PFSK-1 (cell line): ENCODE measurements around a stretch of chr5.

DNA sequence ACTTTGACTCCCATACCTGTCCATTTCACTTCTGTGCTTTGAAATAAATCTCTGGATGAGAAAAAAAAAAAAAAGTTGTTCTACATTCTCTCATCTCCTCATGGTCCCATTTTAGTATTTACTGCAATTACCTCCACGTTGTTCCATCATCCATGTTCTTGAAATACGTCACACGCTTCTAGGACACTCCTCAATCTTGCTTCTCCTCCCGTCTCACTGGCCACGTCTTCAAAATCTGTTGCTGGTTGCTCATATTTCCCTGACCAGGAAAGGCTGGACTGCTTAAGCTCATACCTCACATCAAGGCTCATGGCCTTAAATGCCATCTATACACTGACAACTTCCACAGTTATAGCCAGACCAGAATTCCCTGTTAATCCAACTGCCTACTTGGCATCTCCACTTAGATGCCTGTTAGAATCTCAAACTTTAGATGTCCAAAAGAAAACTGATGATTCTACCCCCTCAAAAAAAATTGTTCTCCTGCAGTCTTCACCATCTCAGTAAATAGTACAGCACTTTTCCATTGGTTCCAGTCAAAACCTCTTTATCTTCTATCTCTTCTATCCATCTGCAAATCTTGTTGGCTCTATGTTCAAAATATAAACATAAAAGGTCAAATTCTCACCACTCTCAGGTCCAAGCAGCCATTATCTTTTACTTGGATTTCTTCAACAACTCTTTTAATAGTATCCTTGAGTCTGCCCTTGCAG, 132.1 kb downstream of the EPB41L4A start:
- RRBS, result no CpG with 5 or more reads among the region's 5 CpGs

- RRBS, result no CpG with 5 or more reads among the region's 2 CpGs
Measured at GRCh38 chr5:112521308-112521639, 102.2 kb upstream of the EPB41L4A start.

GRCh38 chr5:113023861-113024423, 47.3 kb downstream of the DCP2 start:
- RRBS, result no CpG with 5 or more reads among the region's 6 CpGs

DNA sequence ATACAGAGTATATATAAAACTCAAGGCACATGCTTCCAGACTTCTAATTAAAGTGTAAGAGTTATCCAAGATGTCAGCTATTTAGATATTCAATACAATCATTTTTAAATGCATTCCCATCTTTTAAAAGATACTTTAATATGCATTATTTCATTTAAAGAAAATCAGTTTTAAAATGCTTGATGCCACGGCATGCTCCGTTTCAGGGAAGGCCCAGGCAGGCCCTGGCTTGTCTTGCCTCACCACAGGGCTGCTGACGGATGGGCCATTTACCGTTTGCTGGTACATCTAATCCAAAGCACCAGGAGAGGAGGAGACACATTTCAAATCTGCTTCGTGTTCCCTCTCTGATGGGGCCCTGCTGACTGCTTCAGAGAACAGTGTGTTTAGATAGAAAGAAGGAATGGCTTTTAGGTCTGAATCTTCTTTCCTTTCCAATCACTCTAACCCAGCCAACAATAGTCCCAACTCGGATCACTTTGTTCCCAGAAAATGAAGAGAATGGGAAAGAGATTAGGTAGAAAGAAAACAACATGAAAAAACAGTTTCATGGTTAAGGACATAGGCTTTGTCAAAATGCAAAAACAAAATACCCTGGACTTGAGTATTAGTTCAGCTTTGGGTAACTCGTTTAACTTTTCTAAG, 185.2 kb downstream of the DCP2 start:
- RRBS, result no CpG with 5 or more reads among the region's 7 CpGs

DNA sequence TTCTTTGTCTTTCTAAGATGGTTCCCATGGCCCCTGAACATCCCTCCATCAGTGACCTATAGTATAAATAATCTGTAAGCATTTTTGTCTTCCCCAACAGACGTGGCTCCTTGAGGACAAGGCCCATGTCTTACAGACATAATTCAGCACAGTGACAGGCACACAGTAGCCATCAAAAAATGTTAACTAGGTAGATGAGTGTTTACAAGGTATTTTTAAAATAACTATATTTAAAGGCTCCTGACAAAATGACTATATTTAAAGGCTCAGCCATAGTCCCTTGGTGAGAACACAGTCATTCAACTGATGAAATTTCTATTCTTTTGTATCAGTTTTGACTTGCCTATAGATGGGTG, 218.4 kb downstream of the TSSK1B start:
- RRBS, result no CpG with 5 or more reads among the region's 1 CpG

GRCh38 chr5:113526117-113527036, 12.9 kb downstream of the YTHDC2 start:
- RRBS, result no CpG with 5 or more reads among the region's 6 CpGs

- RRBS, result 1% methylated on average over 18 of the region's 33 CpGs
Measured at GRCh38 chr5:114055226-114055695, 306.6 kb upstream of the KCNN2 start.

DNA sequence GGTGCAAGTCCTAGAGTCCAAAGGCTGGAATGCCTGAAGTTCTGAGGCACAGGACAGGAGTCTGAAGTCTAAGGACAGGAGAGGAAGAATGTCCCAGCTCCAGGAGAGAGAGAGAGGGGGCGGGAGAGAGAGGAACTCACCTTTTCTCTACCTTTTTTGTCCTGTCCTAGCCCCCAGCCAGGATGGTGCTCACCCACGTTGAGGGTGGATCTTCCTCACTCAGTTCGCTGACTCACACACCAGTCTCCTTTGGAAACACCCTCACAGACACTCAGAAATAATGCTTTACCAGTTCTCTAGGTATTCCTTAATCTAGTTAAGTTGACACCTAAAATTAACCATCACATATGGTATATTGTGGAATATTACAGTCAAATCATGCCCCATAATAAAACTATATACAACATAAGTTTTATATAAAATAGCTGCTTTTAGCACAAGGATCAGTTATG, 49.7 kb downstream of the KCNN2 start:
- RRBS, result no CpG with 5 or more reads among the region's 3 CpGs

DNA sequence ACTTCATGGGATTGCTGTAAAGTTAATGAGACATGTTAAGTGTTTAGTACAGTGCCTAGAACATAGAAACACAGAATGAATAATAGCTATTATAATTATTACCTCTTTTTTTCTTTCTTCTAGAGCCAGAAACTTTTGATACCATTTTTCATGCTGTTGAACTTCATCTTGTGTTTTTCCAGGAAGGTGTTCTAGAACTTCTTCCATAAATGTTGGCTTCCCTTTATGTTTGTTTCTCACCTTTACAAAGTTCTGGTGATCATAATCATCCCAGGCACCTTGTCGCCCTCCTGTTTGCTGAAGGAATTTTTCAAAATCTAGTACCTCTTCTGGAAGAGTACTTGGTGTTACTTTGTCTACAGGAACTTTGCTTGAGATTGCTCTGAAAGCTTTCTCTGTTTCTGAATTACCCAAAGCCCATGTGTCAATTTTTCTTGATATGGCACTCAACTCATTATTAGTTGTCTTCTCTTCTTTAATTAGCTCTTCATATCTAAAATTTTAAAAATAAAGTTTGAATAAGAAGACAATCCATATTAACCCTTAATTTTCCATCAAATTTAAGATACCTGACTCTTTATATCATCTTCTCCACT, 12.5 kb upstream of the PGGT1B start:
- RRBS, result no CpG with 5 or more reads among the region's 1 CpG

DNA sequence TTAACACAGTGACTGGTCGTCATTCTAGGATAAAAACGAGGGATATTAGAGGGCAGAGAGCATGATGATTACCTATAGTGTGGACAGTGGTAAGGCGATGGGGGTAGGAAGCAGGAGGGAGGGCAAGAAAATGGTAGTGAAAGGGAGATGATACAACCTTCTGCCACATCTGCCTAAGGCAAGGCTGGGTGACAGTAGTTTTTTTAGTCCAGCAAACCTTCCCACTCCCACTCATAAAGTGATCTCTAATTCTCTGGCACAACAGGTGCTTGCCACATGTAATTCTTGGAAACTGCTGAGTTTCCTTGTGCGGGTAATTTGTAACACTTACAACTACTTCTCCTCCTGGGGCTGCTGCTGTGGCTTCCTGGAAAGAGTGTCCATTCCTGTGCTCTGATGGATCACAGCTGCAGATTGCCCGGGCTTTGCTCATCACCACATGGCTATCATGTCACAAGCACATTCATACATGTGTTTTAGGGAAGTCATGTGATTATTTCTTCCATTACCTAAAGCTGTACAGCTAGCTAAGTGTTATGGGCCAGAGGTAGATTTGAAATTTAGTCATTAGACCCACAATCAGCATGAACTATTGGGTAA, 117.9 kb upstream of the CCDC112 start:
- RRBS, result no CpG with 5 or more reads among the region's 5 CpGs

- RRBS, result no CpG with 5 or more reads among the region's 5 CpGs
Measured at GRCh38 chr5:115450510-115451284, 93.9 kb downstream of the FEM1C start.

GRCh38 chr5:115542760-115543765, 1.5 kb downstream of the FEM1C start:
- RRBS, result no CpG with 5 or more reads among the region's 18 CpGs

GRCh38 chr5:115739651-115740095, 76.8 kb downstream of the CDO1 start:
- RRBS, result no CpG with 5 or more reads among the region's 6 CpGs

- RRBS, result no CpG with 5 or more reads among the region's 3 CpGs
Measured at GRCh38 chr5:115977811-115978457, 15.7 kb downstream of the LVRN start.

- RRBS, result no CpG with 5 or more reads among the region's 4 CpGs
Measured at GRCh38 chr5:116223378-116223786, 138.6 kb downstream of the COMMD10 start.

- RRBS, result 95% methylated on average over 8 of the region's 28 CpGs
Measured at GRCh38 chr5:116447296-116447761, 127.3 kb downstream of the SEMA6A start.

DNA sequence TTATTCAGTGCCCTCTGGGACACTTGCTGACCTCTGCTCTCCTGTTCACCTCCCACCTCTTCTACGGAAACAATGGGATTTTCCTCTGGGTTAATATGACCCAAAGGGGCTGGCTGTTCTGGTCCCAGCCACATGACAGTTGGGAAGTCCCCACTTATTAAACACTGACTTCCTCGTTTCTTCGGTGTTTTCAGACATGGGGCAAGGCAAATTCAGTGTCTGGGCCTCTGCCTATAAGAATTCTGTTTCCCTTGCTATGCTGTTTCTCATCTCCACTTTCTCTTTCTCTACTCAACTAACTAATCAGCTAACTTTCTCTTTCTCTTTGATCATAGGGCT, 107.0 kb upstream of the SEMA6A start:
- RRBS, result no CpG with 5 or more reads among the region's 3 CpGs

DNA sequence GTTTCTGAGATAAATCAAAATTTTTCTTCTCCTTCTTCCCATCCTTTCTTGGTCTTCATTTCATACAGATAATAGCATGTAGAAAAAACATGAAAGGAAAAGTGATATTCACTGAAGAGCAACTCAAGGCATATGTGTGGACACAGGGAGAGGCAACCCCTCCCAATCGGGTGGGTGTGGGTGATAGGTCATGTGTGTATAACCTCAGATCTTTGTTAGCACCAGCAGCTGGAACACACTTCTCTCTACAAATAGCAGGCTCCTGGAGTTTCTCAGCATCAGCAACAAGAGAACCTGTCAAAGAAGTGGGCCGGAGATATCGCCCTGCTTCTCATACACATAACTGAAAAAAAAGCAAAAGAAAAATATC, 426.4 kb downstream of the DTWD2 start:
- RRBS, result no CpG with 5 or more reads among the region's 3 CpGs

DNA sequence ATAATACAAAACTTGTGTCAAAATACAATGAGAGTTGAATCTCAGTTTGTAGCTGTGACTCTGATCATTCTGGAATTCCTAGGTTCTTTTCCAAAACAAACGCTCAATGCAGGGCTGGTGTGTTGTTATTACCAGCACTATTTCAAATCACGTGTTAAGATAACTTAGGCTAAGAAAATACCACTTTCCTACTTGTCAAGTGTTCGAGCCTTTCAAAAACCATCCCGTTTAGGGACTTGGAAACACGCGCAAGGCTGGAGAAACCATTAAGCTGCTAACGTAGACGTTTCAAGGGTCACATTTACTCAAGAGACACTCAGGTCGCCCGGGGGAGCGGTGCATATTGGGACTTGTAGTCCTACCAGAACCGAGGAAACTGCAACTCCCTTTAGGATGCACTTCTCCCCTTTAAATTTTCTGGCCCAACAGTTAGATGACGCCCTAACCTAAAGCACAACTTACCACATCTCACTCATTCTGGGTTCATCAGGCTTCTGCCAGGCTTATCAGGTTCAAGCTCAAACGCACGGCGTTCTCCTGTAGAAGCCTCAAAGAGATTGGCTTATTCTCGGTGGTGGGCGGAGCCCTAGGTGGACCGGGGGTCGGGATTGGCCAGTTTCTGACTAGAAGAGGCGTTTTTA, 423 bp upstream of the DMXL1 start:
- RRBS, result no CpG with 5 or more reads among the region's 21 CpGs

DNA sequence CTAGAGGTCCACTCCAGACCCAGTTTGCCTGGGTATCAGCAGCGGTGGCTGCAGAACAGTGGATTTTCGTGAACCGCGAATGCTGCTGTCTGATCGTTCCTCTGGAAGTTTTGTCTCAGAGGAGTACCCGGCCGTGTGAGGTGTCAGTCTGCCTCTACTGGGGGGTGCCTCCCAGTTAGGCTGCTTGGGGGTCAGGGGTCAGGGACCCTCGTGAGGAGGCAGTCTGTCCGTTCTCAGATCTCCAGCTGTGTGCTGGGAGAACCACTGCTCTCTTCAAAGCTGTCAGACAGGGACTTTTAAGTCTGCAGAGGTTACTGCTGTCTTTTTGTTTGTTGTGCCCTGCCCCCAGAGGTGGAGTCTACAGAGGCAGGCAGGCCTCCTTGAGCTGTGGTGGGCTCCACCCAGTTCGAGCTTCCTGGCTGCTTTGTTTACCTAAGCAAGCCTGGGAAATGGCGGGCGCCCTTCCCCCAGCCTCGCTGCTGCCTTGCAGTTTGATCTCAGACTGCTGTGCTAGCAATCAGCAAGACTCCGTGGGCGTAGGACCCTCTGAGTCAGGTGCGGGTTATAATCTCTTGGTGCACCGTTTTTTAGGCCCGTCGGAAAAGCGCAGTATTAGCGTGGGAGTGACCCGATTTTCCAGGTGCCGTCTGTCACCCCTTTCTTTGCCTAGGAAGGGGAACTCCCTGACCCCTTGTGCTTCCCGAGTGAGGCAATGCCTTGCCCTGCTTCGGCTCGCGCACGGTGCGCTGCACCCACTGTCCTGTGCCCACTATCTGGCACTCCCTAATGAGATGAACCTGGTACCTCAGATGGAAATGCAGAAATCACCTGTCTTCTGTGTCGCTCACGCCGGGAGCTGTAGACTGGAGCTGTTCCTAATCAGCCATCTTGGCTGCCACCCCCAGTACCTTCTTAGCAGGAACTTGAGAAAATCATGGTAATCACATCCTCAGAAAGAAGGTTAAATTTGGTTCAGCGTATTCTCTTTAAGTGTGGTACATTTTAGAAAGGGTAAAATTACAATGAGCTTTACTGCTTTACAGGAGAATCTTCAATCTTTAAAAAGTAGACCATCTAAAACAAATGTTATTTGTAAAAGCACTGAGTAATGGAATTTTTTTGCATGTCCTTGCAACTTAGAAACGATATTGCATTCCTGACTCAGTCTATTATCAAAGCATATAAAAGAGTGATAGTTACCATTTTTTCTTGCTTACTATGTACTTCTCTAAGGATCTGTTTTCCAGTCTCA, 56.0 kb upstream of the TNFAIP8 start:
- RRBS, result no CpG with 5 or more reads among the region's 34 CpGs